ENCODE results near the gene TBC1D21.

DNA sequence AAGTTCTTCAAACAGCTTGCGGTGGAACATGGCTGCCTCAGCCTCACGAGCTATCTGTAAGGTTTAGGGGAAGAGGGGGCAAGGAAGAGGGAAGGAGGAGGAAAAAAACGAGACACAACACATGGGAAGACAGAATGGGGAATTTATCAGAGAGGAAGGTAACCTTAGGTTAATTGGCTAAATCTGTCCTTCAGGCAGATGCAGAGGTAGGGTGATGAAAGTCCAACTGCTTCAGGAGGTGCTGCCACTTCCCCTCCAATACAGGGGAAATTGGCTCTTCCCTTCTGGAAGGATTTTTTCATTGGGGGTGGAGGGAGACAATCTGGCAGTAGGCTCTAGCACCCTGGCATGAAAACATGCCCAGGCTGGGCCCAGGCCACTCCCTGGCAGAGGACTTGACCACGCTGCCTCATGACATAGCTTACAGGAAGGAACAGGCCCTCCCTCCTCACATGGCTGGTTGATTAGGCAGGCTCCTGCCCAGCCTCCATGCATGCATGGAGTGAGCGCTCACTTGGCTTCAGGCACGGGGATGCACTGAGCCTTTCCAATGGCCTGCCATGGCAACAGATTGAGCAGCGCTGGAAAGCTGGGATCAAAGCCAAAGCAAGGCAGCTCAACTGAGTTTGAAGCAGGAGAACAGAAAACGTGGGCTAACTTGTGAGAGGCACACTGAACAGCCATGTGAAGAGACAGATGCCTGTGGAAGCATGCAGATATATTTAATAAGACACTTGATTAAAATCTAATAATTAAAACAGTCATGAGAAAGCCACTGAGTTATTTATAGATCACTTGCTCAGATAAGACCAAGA is 5.8 kb upstream of the GRAMD2A start:
- PRO-cap, result no peak

DNA sequence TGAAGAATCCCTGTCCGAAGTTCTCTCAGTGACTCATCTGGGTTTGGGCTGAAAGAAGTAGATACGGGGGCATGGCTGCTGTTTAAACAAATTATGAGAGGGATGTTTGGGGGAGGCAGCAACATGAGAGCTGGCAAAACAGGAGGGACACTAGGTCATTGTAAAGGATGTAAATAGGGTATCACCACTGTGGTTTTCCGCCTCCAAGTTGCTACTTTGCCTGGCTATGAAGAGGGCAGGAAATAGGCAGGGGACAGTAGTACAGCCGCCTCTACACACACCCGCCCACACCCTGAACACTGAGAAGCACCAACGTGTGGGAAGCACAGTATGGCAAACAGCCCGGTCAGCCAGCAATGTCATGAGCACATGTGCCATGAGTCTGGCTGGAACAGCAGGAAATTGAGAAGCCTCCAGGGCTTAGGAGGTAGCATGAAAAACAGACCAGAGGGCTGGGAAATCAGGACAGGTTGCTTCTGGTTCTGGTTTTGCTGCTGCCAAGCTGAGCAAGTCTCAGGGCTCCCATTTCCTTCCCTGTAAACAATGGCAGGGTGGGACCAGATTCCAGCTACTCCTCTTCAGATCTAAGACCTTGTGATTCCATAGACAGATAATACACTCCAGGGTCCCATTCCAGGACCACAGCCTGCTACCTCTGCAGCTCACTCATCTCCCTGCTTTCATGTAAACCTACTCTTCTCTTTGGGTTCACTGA is 17.0 kb downstream of the HEXA start:
- PRO-cap, result no peak

- PRO-cap, result no peak
Observed at GRCh38 chr15:72376322-72376886, 590 bp upstream of the HEXA start.

GRCh38 chr15:72522176-72522922 is 48.2 kb downstream of the ARIH1 start:
- PRO-cap, result no peak

GRCh38 chr15:72526963-72527724 is 53.0 kb downstream of the ARIH1 start:
- PRO-cap, result no peak

GRCh38 chr15:72550769-72551541 is 76.8 kb downstream of the ARIH1 start:
- PRO-cap, result no peak

- PRO-cap, result no peak
Observed at GRCh38 chr15:72998847-72999536, 53.3 kb upstream of the NEO1 start.

- PRO-cap, result no peak
Observed at GRCh38 chr15:73054382-73055189, 2.3 kb downstream of the NEO1 start.

DNA sequence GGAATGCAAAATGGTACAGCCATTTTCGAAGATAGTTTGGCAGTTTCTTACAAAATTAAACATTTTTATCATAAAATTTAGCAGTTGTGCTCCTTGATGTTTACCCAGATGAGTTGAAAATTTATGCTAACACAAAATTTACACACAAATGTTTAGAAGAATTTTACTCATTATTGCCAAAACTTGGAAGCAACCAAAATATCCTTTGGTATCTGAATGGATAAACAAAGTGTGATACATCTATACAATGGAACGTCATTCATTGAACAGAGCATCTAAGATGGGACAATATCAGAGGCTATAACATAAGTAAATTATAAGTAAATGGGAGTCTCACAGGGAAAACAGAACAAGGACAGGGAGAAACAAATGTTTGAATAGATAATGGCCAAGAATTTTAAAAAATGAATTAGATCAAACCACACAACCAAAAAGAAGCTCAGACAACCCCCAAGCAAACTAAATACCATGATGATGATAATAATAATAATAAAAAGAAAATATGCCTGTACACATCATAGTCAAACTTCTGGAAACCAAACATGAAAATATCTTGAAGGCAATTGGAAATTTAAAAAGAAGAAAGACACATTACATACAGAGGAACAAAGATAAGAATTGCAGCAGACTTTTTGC is 133.4 kb downstream of the NEO1 start:
- PRO-cap, result no peak

DNA sequence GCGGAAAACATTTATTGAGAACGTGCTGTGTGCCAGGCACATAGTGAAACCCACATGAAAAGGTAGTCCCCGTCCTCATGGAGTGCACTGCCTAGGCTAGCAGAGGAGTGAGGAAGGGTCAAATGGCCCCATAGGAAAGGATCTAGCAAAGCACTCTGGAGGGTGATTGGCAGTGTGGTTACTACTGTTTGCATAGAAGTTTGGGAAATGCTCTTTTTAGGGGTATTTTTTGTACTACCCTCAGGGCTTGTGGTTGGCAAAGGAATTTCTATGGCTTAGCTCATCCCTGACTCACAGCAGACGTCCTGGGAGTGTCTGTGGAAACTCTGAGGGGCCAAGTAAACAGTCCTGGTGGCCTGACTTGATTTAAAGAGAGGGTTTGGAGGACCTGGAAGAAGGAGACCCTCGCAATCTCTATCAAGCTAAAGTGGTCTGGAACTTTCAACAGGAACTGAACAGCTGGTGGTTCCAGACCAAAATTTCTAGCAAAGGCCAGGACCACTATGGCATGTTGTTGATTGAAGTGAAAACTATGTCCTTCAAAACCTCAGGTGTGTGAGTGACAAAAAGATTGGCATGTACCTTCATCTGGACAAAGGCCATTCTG is 1.0 kb upstream of the NPTN start:
- PRO-cap, result no peak

- PRO-cap, result no peak
Observed at GRCh38 chr15:73688230-73688723, 4.1 kb downstream of the CD276 start.

DNA sequence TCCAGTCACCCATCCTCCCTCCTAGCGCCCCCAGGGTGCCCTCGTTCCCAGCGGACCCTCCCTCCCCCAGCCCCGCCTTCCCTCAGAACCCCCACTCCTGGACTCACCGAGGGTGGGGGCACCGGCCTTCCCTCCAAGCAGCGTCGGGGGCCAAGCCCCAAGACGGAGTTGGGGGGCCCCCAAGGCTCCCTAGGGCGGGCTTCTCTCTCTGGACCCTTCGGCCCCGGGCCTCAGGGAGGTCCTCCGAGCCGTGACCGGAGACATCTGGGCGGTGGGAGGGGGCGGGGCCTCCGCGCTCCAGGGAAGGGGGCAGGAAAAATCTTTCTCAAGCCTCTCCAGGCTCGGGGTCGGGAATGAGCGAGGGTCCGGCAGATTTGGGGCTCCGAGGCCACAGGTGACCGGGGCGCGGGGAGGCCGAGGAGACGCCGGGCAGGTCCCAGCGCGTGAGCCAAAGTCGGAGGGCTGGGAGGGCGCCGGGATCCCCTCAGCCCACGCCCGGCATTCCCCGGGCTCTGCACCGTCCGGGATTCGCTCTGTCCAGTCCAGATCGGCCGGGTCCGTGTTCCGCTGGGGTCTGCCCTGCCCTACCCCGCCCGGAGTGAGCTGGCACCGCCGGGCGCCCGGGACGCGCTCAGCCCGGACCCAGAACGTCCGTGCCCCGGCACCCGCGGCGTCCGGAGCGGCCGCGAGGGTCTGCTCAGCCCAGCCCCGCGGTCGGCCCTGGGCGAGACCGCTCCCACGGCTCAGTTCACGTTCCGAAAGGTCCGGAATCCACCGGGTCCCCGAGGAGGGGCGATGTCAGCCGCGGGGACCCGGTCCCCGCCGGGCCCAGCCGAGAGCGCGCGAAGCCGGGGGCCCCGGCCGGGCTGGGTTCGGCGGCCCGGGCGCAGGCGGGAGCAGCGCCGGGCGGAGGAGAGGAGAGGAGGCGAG is 883 bp downstream of the INSYN1 start:
- PRO-cap, result no peak

DNA sequence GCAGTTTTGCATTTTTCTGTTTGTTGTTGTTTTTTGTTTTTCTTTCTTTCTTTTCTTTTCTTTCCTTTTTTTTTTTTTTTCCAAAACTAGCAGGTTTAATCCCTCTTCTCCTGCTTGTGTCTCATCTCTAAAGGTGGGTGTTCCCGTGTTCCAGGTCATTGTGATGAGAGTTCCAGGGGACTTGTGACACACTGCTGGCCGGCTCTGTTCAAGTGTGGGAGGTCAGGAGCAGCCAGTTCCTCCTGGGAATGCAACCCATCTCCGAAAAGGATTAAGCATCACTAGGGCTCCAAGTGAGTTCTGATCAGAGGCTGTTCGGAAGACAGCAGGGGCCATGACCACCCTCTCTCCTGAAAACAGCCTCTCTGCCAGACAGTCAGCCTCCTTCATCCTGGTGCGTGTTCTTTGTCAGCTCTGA is at the start of gene TBC1D21:
Gene TBC1D21, plus strand, starts transcription at position 189 of the 418 bp plus-strand sequence.
- PRO-cap, result no peak

- PRO-cap, result no peak
Observed at GRCh38 chr15:73922417-73923131, 3.7 kb upstream of the LOXL1 start.

GRCh38 chr15:73947561-73948141 is 21.4 kb downstream of the LOXL1 start:
- PRO-cap, result no peak

DNA sequence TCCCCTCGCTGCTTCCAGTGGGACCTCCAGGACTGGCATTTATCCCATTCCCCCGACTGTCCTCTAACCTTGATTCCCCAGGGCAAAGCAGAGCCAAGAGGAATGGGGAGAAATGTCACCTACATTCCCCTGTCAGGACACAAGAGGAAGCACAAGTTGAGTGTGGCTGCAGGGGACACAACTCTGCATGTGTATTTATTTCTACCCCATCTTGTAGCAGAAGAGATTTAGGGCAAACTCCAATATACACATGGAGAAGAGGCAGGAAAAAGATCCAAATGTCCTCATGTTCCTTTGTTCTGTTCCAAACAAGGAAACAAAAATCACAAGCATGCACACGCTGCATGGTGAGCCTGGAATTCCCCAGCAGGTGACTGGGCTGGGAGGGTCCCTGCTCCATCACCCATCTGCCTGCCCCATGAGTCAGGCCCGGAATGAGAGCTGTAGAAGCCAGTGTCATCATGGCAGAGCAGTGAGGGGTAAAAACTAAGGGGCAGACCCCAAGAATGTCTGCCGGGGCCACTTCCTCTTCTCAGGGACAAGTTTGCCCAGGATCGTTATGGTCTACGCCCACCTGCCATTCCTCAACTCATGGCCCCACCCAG is 4.1 kb downstream of the STOML1 start:
- PRO-cap, result no peak

DNA sequence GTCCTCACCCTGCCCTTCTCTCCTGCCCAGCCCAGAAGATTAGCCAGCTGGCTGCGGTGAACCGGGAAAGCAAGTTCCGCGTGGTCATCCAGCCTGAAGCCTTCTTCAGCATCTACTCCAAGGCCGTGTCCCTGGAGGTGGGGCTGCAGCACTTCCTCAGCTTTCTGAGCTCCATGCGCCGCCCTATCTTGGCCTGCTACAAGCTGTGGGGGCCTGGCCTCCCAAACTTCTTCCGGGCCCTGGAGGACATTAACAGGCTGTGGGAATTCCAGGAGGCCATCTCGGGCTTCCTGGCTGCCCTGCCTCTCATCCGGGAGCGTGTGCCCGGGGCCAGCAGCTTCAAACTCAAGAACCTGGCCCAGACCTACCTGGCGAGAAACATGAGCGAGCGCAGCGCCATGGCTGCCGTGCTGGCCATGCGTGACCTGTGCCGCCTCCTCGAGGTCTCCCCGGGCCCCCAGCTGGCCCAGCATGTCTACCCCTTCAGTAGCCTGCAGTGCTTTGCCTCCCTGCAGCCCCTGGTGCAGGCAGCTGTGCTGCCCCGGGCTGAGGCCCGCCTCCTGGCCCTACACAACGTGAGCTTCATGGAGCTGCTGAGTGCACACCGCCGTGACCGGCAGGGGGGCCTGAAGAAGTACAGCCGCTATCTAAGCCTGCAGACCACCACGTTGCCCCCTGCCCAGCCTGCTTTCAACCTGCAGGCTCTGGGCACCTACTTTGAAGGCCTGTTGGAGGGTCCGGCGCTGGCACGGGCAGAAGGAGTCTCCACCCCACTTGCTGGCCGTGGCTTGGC is 38.0 kb downstream of the GOLGA6A start:
- PRO-cap, result no peak

DNA sequence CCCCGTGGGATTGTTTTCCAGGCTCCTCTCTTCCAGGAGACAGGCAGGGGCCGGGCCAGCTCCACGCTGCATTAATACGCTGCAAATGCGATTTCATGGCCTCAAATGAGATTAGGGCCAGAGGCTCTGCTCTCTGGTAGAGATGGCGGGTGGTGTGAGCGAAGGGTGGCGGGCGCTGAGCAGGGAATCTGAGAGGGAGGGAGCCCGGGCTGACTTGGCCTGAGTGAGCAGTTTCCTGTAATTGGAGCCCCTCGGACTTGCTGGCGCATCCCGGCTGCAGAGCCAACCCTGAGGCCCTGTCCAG is 7.4 kb upstream of the CCDC33 start:
- PRO-cap, result no peak

GRCh38 chr15:74319377-74320245 is 47.8 kb downstream of the CYP11A1 start:
- PRO-cap, result no peak

- PRO-cap, result no peak
Observed at GRCh38 chr15:74365275-74365606, 2.2 kb downstream of the CYP11A1 start.